GM23338 (cell line): ENCODE data around the genes LDHD, CFDP1, KARS1 and MON1B.

DNA sequence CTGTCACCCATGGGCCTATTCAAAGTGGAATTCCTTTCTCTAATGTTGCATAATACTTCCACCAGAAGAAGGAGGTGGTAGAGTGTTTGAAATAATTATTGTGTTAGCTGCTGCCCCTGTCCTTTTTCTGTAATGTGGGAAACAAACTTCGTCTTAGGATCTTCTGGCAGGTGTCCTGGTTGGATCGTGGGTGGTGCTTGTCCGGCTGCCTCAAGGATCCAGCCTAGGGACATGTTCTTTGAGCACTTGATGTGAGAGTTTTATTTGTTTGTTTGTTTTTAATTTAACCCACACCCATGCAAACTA, 46.0 kb downstream of the ZNRF1 start:
- PRO-cap = no peak
- RAMPAGE, long total RNA = no peak

- PRO-cap = unidirectional peak, minus-strand start at chr16:75096889
- RAMPAGE, long total RNA = no peak
These were observed 19.9 kb downstream of the LDHD start for GRCh38 chr16:75096378-75097314.

DNA sequence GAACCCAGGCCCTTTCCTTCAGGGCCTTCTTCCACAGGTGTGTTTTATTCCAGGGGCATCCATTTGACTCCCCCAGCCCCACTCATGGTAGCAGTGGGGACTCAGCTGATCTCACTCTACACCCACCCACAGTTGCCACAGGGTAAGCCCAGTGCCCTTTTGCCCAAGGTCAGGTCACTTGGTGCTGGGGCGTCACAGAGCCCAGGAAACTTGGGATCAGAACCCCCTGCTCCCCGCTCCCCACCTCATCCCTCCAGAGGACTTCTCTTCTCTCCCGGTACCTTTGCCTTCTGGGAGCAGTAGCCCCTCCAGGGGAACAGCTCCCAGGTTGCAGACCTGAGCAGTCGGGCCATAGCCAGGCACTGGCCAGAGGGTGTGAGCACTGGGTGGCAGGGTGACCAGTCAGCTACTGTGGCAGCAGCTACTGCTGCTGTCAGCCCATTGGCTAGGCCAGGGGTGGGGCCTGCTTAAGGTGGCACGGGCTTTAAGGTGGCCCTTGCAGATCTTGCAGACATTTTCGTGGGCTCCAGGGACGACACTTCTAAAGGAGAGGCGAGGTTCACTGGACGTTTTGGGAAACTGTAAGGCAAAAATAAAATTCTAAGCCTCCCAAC, at the start of gene LDHD:
Gene LDHD (minus strand): TSS at position 413 of the 614 bp plus-strand sequence.
- PRO-cap = bidirectional peak, plus-strand start at position 510 of the sequence, minus-strand start at position 413 of the sequence
- RAMPAGE, long total RNA = no peak

GRCh38 chr16:75228991-75229472, 10.2 kb downstream of the CTRB1 start:
- PRO-cap = no peak
- RAMPAGE, long total RNA = no peak

DNA sequence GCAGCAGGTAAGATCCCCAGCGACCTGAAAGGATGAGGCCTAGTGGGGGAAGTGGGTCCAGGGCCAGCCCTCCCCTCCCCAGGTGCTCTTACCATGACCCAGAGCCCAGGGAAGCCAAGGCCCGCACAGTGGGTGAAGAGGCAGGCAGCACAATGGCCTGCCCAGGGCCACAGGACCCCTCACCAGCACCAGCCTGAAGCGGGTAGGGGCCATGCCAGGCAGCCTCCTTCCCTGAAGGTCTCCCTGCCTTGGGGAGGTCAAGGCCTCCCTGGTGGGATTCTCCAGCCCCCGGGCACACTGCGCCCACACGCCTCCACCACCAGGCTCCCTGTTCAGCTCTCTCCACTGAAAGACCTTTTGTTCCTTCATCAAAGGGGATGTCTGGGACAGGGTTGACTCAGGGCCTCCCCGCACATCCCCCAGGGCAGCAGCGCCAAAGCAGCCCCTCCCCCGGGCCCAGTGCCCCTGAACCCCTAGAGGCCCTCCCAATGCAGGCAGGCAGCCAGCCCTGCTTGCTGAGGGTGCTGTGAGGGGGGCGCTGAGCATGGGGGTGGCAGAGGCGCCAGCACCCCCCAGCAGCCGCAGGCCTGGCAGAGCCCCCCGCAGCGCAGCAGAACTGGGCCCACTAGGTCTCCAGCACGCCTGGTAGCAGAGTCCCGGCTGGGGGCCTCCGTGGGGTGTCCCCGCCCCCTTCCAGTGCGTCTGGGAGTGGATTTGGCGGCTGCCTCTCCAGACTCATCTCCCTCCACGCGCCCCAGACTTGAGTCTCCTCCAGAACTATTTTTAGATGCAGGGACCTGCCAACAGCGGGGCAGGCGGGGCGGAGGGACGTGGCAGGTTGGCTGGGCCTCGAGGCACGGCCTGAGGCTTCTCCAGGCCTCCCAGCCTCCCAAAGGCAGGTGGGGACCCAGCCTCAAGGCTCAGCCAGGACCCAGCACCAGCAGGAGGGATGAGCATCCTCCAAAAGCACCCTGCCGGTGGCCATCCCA, 13.1 kb downstream of the BCAR1 start:
- PRO-cap = no peak
- RAMPAGE, long total RNA = no peak

- PRO-cap = no peak
- RAMPAGE, long total RNA = no peak
These were observed 2.5 kb downstream of the BCAR1 start for GRCh38 chr16:75248633-75249646.

DNA sequence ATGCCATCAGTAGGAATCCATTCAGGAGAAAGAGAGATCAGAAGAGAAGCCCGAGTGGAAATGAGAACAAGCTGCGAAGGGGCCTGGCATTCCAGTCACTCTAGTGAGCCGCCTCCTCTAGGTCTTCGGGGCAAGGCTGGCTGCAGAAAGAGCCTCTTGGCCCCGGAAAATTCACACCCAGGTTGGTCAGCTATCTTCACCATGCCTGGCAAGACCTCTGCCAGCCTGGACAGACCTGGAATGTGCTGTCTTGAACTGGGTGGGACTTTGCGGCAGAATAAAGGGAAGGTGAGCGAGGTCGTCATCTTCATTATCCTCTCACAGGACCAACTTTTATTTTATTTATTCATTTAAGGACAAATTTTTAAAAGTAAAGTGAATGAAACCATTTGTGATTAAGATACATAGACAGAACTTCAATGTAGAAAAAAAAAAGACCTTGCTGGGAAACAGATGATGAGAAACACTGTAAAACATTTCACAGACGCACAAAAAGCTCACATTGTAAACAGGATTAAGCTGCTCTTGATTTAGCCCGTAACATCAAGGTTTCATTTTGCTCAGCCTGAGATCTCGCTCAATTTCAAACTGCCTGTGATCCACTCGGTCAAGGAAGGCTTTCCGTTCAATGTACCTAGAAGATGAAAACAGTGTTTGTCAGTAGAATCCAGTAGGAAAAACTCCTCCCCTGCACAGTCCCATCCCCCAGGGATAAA, 42.1 kb upstream of the BCAR1 start:
- PRO-cap = no peak
- RAMPAGE, long total RNA = no peak

DNA sequence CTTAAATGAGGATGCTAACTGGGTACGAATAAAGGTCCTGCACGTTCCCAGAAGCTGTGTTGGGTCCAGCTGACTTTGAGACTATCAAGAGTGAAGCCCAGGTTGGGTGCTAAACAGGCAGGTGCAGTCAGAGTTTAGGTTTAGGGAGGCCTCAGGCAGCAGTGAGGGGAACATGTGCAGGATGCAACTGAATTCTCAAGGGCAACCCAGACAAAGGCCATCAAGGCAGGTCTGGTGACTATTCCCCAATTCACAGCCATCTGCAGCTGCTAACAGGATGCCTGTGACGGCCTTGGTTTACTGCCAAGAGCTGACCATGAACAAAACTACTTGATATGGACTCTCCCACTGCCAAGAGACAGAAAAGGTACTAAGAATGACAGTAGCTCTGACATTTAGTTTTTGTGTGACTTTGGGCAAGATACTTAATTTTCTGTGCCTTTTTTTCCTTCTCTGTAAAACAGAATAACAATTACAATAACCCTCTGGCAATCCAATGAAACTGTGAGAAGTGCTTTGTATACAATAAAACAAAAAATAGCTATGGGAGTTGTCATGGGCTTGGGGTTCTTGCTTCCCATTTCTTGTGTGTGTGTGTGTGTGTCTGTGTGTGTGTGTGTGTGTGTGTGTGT, 45.3 kb upstream of the BCAR1 start:
- PRO-cap = no peak
- RAMPAGE, long total RNA = no peak

- PRO-cap = no peak
- RAMPAGE, long total RNA = no peak
These were observed 75.0 kb upstream of the BCAR1 start for GRCh38 chr16:75326480-75326815.

DNA sequence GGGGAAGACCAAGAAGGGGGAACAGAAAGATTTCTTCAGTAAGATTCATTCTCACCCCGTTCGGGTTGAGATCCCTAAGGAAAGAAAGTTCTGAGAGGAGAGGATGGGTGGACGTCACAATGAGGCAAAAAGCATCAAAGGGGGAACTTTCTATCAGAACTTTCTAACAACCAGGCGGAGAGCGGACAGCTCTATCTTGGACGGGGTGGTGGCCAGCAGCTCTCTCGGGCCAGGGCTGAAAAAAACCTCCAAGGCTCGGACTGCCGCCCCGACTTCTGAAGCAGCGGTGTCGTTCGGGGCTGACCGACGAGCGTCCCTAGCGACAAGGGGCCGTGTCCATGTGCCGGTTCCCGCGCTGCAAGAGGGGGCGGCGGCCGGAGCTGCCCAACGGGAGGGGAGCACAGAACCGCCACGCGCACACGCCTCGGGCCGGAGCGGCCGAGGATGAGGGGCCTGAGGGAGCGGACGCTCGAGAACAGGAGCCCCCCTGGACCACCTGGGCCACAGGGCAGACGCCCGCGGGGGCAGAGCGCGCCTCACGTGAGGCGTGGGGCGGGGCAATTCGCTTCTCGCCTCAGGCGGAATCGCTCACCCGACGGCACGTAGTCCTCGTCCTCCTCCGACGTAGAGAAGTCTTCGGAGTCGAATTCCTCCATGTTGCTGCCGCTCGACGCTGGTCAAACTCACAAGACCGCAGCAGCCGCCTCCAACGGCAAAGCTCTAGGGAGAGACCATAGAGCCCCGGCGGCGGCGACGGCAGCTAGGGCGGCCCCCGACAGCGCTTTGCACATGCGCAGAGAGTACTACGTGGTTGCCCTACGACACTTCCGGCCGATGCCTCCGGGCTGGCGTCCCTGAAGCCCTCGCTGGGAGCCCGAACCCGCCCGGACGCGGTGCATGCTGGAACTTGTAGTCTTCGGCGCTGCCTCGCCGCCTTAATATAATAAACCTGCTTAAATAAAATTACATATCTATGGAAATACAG, at the start of gene CFDP1:
Gene CFDP1 (minus strand): TSS at position 807 of the 985 bp plus-strand sequence.
- PRO-cap = bidirectional peak, plus-strand start at position 428 of the sequence, minus-strand start at position 785 of the sequence
- RAMPAGE, long total RNA = start-site peak on the minus strand centred at position 749 of the sequence, 82 bp wide, 3,315 and 507 reads in 2 replicates

GRCh38 chr16:75647177-75647916, at the start of gene KARS1:
KARS1 (minus strand) TSS chr16:75647665.
- PRO-cap = bidirectional peak, plus-strand start at chr16:75647818, minus-strand start at chr16:75647665
- RAMPAGE, long total RNA = start-site peak on the minus strand at chr16:75647645-75647694, 2,323 and 353 reads in 2 replicates

GRCh38 chr16:75827768-75828211, 101.5 kb upstream of the CPHXL start:
- PRO-cap = no peak
- RAMPAGE, long total RNA = no peak

DNA sequence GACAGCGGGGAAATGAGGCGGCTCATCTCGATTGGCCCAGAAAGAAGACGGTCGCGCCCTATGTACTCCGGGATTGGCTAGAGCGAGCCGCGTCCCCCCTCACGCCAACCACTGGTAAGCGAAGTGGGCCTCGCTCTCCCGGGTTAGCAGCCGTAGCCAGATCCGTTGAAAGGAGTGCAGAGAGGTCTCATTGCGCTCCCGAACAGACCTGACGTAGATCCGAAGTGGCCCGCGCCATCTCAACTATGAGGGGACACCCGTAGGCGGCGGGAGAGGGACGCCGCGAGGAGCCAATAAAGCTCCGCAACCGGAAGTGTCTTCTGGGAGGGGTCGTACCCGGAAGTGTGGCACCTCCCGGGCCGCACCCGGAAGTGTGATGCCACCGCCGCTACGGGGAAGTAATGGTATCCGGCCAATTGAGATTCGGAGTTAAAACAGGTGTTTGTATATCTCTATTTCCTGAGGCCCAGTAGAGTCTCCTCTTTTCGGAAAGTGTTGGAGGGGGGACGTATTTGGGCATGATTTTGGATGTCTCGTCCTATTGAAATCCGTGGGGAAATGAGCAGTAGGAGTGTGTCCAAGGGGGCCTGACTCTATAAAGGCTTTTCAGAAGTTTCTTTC, at the start of gene MON1B:
Gene MON1B (plus strand): TSS at position 370 of the 621 bp plus-strand sequence.
- PRO-cap = bidirectional peak, plus-strand start at position 149 of the sequence, minus-strand start at position 315 of the sequence
- RAMPAGE, long total RNA = no peak

DNA sequence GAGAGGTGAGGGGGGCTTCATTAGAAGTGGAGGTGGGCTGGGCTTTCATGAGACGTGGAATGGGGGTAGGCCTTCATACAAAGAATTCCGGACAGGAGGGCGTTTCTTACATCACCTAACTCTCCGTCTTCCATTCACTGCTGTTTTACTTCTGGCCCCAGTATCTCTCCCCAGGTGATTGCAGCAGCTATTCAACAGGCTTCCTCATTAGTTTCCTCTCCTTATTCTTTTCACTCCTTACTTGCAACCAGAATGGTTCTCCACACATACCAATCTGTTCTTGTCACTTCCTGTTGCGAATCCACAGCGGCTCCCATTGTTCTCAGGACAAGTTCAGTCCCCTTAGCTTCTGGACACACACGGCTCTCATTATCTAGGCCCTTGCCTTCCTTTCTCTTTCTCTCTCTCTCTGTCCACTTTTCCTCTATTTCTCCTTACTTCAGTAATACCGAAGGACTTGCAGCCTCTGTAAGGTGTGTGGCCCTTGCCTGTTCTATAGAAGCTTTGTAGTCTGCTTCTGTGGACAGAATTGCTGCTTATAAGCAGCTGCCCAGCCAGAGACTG, 45.5 kb downstream of the VAT1L start:
- PRO-cap = bidirectional peak, plus-strand start at position 336 of the sequence, minus-strand start at position 147 of the sequence
- RAMPAGE, long total RNA = no peak

- PRO-cap = no peak
- RAMPAGE, long total RNA = no peak
These were observed 71.2 kb downstream of the VAT1L start for GRCh38 chr16:77859521-77859925.

GRCh38 chr16:78646967-78647567, 547.6 kb downstream of the WWOX start:
- PRO-cap = no peak
- RAMPAGE, long total RNA = no peak

- PRO-cap = no peak
- RAMPAGE, long total RNA = no peak
These were observed 564.0 kb downstream of the WWOX start for GRCh38 chr16:78663449-78663865.

DNA sequence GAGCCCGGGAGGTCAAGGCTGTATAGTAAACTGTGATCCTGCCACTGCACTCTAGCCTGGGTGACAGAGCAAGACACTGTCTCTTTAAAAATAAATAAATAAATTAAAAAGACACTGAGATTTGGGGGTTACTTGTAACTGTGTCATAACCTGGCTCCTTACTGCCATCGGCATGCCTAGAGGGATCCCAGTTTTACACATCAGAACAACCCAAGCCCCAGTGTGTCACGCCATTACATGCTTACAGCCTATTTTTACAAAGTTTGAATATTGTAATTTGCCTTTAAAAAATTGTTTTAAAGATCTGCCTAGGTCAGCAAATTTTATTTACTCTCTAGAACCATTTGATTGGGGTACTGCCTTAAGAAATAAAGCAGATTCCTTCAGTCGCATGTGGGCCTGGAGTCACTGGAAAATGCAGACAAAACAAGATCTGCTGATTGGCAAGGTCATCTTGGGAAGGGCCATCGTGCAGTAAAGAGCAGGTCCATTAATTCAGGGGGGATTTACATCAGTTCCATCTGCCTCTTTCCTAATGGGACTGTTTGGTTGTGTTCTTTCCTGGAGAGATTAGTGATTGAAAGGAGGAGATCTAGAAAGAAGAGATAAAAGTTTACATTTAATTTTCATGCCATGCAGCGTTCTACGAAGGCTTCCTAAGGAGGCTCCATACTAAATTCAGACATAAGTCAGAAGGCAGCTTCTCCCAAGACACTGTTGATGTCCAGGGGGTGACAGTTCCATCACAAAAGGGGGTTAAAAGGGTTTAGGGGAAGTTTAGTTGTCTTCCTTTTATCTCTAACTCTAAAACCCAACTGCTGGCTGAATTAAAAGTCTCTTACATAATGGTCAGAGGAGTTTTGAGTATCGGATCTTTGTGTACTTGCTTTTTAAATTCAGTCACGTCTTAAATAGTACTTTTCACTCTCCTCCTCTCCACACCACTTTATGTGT, 567.0 kb downstream of the WWOX start:
- PRO-cap = no peak
- RAMPAGE, long total RNA = no peak

DNA sequence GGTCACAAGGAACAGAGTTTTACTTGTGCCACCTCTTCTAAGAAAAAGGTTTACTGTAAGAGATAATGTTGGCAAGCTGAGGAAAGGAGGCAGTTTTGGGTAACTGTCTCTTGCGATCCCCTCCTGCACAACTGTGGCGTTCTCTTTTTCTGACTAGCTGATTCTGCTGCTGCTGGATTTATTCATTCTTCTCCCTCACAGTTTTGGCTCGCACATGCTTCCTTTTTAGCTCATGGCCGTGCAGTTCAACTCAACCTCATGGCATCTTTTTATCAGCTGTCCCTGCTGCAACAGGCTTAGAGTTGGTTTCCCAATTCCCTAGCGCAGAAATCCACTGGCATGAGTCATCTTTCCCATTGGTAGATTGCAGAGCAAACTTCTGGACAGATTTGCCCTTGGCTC, 584.4 kb downstream of the WWOX start:
- PRO-cap = no peak
- RAMPAGE, long total RNA = no peak

- PRO-cap = no peak
- RAMPAGE, long total RNA = no peak
These were observed 596.2 kb downstream of the WWOX start for GRCh38 chr16:78695575-78696046.